Uterus (tissue), 7 donors: ENCODE measurements around a stretch of chr1.

DNA sequence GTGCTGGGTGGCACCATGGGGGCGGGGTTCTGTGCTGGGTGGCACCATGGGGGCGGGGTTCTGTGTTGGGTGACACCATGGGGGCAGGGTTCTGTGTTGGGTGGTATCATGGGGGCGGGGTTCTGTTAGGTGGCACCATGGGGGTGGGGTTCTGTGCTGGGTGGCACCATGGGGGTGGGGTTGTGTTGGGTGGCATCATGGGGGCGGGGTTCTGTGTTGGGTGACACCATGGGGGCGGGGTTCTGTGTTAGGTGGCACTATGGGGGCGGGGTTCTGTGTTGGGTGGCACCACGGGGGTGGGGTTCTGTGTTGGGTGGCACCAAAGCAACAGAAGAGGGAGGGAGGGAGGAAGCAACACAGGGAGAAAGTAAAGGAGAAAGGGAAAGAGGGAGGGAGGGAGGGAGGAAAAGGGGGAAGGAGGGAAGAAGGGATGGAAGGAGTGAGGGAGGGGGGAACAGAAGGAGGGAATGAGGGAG, 55.2 kb downstream of the CLSTN1 start:
- PRO-cap, 4 experiments = no peak in any of the 4 experiments
- RAMPAGE, long total RNA, 2 experiments = no peak in any of the 2 experiments
- RRBS = no CpG with 5 or more reads among the region's 7 CpGs

DNA sequence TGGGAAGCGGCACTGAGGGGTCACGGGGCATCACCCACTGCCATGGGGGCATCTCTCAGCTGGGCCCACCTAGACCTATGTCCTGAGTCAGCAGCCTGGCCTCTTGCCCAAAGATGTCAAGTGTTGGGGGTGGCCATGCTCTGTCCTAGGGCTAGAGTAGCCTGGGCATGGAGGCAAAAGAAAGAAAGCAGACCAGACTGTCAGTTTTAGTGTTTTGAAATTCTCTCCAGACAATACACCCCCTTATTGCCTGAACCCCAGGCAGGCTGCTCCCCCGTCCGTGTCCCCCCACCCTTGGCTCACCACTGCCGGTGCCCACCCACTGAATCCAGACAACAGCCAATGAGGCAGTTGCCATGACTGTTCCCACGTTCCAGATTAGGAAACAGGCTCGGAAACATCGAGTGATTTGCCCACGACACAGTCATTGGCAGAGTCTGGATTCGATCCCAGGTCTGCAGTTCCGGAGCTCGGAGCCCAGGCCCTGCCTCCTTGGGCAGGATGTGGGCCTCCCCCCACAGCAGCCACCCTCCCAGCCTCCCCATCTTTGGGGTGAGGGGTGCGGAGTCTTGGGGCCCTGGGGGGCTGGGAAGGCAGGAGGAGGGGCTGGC, 20.2 kb upstream of the CLSTN1 start:
- PRO-cap, 4 experiments = no peak in any of the 4 experiments
- RAMPAGE, long total RNA, 2 experiments = no peak in any of the 2 experiments
- RRBS = no CpG with 5 or more reads among the region's 13 CpGs

DNA sequence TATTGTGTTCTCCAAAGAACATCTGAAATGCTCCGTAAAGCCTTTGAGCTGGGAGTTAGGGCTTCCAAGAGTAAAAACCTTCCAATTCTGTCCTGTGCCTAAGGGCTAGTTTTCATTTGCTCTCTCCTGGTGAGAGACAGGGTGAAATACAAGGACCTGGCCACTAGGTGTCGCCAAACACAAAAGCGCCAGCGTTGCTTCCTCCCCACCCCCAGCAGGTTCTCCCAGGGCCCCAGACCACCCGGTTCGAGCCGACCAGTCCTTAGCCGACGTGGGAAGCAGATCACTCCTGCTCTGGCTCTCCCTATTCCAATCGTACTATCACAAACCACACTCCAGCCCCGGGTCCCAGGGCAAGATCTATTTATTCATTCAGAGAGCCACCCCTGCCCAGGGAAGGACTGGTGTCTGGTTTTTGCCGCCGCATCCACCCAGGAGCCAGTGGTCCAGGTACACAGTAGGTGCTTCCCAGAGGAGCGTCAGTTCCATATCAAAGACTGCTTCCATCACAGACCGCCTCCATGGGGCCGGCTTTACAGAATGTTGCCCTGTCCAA, 35.1 kb downstream of the CTNNBIP1 start:
- PRO-cap, 4 experiments = peak in 2 of 4 experiments; most common plus-strand start position 265 of the sequence (in 2); most common minus-strand start position 215 of the sequence (in 1)
- RAMPAGE, long total RNA, 2 experiments = no peak in any of the 2 experiments
- RRBS = 3% methylated on average over 8 of the region's 16 CpGs

DNA sequence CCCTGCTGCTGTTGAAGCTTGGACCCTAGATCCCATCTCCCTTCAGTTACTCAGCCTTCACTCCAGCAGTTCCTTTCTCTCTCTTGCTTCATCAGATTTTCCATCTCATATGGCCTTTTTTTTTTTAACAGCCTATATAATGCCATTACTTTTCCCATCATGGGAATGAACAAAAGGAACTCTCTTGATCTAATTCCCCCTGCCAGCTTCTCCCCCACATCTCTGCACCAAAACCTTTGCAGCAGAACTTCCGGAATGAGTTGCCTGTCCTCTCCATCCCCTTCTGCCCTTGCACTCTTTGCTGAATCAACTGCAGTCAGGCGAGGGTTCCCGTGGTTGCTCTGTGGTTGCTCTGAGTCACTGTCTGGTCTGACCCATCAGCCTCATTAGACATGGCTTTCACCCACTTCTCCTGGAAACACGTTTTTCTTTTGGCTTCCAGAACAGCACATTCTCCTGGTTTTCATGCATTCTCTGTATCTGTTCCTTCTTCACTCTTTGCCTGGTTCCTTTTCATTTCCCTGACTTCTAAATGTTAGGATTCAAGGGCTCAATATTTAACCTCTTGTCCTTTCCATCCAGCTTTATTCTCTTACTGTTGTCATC, 41.6 kb downstream of the UBE4B start:
- PRO-cap, 4 experiments = no peak in any of the 4 experiments
- RAMPAGE, long total RNA, 2 experiments = no peak in any of the 2 experiments
- RRBS = no CpG with 5 or more reads among the region's 4 CpGs

DNA sequence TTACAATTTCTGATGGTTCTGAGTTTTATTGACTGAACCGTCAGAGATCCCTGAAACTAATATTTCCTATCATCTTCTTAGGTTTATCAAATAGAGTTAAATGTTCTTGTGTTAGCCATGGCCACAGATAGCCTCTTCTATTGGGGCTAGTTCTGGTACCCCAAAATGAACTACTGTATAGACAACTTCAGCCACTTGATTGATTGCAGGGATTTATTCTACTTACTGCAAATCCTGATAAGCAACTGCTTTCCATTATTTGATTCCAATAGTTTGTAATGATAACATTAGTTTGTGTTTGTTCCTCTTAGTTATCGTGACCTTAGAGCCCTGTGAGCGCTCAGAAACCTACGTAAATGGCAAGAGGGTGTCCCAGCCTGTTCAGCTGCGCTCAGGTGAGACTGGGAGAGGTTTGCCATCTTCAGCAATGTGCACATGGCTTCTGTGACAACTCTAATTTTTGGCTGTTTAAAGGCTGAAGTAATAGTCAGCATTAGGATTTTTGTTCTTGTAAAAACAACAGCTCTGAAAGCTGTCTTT, 86.0 kb downstream of the KIF1B start:
- PRO-cap, 4 experiments = no peak in any of the 4 experiments
- RAMPAGE, long total RNA, 2 experiments = no peak in any of the 2 experiments
- RRBS = no CpG with 5 or more reads among the region's 5 CpGs

- PRO-cap, 4 experiments = peak in 2 of 4 experiments; most common plus-strand start chr1:10308172 (in 2)
- RAMPAGE, long total RNA, 2 experiments = no peak in any of the 2 experiments
- RRBS = no CpG with 5 or more reads among the region's 5 CpGs
These were observed 91.0 kb upstream of the PGD start for GRCh38 chr1:10307713-10308379.

DNA sequence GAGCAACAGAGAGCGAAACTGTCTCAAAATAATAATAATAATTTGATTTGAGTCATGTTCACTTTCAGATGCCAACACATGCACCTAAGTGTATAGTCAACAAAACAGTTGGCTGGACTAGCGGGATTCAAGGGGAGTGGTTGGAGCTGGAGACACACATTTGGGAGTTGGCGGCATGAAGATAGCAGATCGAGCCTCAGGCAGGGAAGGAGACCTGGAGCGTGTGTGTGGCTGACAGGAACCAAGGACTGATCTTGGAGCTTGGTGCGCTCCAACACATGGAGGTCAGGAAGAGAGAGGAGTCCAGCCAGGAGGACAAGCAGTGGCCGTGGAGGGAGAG, 14.6 kb upstream of the PGD start:
- PRO-cap, 4 experiments = no peak in any of the 4 experiments
- RAMPAGE, long total RNA, 2 experiments = no peak in any of the 2 experiments
- RRBS = no CpG with 5 or more reads among the region's 7 CpGs

DNA sequence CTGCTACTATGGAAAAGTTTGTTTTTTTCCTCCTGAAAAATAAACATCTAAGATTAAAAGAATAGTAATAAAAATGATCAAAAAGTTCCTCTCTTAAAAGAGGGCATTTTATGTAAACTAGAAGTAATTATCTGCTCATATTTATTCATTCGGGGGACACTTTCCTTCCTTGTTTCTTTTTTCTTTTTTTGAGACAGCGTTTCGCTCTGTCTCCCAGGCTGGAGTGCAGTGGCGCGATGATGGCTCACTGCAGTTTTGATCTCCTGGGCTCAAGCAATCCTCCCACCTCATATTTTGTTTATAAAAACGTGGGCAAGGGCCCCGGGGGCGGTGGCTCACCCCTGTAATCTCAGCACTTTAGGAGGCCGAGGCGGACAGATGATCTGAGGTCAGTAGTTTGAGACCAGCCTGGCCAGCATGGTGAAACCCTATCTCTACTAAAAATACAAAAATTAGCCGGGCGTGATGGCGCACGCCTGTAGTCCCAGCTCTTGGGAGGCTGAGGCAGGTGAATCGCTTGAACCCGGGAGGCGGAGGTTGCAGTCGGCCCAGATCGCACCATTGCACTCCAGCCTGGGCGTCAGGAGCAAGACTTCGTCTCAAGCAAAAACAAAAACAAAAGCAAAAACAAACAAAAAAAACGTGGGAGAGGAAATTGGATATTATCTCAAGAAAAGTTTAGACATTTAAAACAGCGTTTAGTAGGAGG, 880 bp upstream of the DFFA start:
- PRO-cap, 4 experiments = no peak in any of the 4 experiments
- RAMPAGE, long total RNA, 2 experiments = no peak in any of the 2 experiments
- RRBS = no CpG with 5 or more reads among the region's 23 CpGs

- PRO-cap, 4 experiments = peak in 2 of 4 experiments; most common plus-strand start chr1:10496214 (in 1); most common minus-strand start chr1:10496039 (in 1)
- RAMPAGE, long total RNA, 2 experiments = no peak in any of the 2 experiments
- RRBS = no CpG with 5 or more reads among the region's 17 CpGs
These were observed 21.2 kb downstream of the PEX14 start for GRCh38 chr1:10495910-10496482.

DNA sequence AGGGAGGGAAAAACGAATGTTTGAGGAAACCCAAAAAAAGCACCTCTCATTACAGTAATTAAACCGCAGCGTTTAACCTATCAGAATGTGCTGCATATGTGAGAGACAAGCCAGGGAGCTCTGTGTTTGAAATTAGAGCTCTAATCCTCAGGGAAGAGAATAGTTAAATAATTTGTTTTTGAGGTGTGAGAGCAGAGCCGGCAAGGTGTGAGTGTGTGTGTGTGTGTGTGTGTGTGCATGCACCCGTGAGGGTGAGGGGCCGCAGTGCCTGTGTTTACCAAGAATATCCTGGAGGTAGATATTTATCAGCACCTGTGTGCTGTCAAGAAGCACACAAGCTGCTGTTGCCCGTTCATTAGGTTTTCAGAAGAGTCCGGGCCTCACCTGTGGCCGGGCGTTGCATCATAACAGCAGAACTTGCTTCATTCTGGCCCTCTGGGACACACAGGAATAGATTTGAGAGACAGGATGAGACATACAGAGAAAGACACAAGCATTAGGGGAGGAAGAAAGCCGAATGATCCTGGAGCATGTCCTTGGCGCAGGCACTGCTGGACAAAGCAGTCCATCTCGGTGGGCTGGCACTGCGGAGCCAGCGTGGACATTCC, 80.8 kb downstream of the PEX14 start:
- PRO-cap, 4 experiments = no peak in any of the 4 experiments
- RAMPAGE, long total RNA, 2 experiments = no peak in any of the 2 experiments
- RRBS = no CpG with 5 or more reads among the region's 15 CpGs

DNA sequence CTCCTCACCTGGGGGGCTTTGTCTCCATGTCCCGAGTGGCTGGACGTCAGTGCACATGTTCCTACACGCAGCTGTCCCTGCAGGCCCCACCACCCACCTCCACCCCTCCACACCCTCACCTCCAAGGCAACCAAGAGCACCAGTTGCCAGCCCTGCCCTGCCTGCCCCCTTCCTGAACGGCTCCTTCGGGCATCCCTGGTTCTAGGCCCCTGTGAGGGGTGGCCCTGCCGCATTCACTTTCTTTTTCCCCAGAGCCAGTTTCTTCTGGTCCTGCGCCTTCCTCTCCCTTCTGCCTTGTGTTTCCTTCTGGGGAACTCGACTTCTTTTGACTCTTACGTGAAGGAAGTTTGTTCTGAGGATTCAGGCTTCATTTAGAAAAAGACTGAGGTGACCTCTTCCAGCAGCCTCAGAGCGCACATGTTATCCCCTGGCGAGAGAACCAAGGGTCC, 147.3 kb downstream of the PEX14 start:
- PRO-cap, 4 experiments = peak in 1 of 4 experiments; most common minus-strand start position 296 of the sequence (in 1)
- RAMPAGE, long total RNA, 2 experiments = no peak in any of the 2 experiments
- RRBS = no CpG with 5 or more reads among the region's 11 CpGs

DNA sequence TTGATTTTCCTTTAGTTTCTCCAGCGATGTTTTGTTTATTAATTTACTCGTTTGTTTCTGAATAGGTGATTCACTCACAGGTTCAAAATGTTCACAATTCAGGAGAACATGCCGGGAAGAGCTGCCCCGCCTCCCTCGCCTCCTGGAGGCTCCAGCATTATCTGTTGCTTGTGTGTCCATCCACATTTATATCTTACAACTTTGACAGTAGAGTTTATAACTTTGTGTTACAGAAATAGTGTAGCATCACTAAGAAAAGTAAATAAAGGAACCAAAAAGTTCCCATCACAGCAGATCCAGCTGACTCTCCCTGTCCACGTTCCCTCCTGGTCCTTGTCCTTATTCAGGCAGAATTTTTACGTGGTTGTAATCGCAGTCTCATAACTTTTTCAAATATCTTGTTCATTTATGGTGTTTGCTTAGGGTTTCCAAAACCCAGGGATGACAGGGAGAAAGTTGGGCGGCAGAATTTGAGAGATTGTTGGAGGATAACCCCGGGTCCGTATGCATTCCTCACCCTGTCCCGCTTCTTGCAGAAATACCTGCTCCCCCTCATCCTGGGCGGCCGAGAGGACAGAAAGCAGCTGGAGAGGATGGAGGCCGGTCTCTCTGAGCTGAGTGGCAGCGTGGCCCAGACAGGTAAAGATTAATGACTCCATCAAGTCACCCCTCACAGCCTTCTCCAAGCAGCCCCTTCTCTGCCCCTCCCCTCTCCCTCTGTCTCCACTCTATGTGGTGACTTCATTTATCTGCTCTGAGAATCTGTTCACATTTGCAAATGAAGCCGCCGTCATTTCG, 147.9 kb downstream of the PEX14 start:
- PRO-cap, 4 experiments = peak in 1 of 4 experiments; most common plus-strand start position 555 of the sequence (in 1)
- RAMPAGE, long total RNA, 2 experiments = no peak in any of the 2 experiments
- RRBS = 14% methylated on average over 4 of the region's 19 CpGs

DNA sequence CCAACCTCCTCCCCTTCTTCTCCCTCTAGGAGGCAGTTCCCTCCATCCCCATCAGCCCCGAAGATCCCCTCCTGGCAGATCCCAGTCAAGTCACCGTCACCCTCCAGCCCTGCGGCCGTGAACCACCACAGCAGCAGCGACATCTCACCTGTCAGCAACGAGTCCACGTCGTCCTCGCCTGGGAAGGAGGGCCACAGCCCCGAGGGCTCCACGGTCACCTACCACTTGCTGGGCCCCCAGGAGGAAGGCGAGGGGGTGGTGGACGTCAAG, 154.7 kb downstream of the PEX14 start:
- PRO-cap, 4 experiments = no peak in any of the 4 experiments
- RAMPAGE, long total RNA, 2 experiments = no peak in any of the 2 experiments
- RRBS = no CpG with 5 or more reads among the region's 13 CpGs

DNA sequence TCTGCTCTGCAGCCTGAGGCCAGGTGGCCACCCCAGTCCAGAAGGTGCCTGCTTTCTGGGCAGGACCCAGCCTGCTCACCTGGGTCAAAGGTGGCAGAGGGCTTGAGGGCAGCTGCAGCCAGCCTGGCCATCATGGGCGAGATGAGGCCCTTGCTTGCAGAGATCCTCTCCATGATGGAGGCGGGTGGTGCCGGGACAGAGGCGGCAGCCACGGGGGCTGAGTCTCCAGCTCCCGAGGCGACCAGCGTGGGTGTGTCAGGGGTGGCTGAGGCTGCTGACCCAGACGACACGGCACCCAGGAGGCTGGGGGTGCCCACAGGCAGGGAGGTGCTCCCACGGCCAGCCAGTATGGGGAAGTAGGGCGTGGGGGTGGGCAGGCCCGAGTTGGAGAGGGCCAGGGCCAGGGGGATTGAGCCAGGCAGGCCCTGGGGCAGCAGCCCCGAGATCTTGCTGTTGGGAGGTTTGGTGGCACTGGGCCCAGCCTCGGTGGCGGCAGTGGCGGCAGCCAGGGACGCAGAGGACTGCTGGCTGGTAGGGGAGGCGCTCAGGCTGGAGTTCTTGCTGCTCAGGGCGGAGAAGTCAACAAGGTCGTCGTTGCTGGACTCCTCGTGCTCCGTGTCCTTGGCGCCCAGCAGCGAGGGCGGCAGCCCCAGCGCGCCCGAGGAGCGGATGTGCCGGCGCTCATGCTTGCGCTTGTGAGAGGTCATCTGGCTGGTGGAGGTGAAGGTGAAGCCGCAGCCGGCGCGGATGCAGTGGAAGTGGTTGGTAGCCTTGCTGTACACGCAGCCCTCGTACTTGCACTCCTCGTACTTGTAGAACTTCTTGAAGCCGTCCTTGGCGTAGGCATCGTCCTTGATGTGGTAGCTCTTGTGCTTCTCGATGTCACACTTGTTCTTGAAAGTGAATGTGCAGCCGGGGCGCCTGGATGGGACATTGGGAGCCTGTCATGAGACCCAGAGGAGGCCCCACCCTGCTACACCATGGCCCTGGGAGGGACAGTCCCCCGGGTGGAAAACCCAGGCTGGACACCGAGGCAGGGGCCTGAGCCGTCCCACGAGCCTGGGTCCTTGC, 142.8 kb downstream of the CASZ1 start:
- PRO-cap, 4 experiments = no peak in any of the 4 experiments
- RAMPAGE, long total RNA, 2 experiments = no peak in any of the 2 experiments
- RRBS = 92% methylated on average over 8 of the region's 51 CpGs

- PRO-cap, 4 experiments = no peak in any of the 4 experiments
- RAMPAGE, long total RNA, 2 experiments = no peak in any of the 2 experiments
- RRBS = no CpG with 5 or more reads among the region's 5 CpGs
These were observed 141.7 kb downstream of the CASZ1 start for GRCh38 chr1:10654772-10655085.

GRCh38 chr1:10676504-10676956, 119.9 kb downstream of the CASZ1 start:
- PRO-cap, 4 experiments = no peak in any of the 4 experiments
- RAMPAGE, long total RNA, 2 experiments = no peak in any of the 2 experiments
- RRBS = 34% methylated on average over 3 of the region's 12 CpGs

GRCh38 chr1:10685226-10686441, 110.8 kb downstream of the CASZ1 start:
- PRO-cap, 4 experiments = peak in 1 of 4 experiments; most common plus-strand start chr1:10685935 (in 1)
- RAMPAGE, long total RNA, 2 experiments = no peak in any of the 2 experiments
- RRBS = 58% methylated on average over 3 of the region's 25 CpGs

DNA sequence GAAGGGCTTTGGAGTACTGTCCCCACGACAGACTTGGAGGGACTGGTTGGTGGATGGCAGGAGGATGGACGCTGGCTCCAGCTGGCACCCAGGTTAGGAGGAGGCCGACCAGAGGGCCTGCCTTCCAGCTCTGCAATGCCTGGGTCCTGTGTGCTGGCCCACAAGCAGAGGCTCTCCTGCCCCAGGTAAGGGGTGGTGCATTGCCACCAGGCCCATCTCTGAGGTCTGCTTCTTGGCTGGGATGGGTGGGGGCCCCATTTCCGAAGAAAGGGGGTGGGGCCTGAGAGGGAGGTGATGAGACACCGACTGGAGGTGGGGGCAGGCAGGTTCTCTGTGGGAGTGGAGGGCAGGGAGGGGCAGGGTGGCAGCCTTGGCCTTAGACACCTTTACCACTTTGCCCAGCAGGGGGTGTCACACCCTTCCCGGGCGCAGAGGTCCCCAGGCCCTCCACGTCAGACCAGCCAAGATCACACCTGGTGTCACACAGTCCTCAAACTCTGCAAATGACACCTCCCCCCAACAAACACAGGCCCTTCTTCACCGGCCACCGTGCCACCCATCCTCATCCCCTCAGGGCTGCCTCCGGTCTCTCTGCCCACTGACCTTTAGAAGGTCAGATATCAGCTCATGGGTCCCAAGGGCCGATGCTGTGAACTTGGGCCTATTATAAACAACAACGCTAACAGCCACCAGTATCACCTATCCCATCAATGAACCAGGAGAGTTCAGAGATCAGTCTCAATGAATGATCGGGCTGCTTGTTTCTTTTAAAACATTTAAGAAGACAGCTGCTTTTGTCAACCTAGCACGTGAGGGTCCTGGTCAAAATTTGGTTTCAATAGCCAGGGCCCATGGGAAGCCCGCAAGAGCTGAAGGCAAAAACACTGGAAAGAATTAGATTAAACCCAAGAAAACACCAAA, 104.0 kb downstream of the CASZ1 start:
- PRO-cap, 4 experiments = no peak in any of the 4 experiments
- RAMPAGE, long total RNA, 2 experiments = no peak in any of the 2 experiments
- RRBS = 95% methylated on average over 2 of the region's 16 CpGs

DNA sequence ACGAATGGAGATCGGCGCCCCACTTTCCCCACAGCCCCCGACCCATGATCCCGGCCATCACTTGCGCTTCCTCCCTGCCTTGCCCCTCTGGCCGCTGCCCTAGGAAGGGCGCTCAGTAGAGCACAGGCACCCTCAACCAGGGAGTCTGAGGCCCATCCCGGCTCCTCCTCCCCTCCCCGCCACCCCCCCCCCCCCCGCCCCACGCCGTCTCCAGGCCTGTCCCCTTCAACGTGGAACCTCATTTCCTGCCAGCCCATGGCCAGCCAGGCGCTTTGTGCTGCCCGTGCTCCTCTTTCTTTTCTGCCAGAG, 101.1 kb downstream of the CASZ1 start:
- PRO-cap, 4 experiments = no peak in any of the 4 experiments
- RAMPAGE, long total RNA, 2 experiments = no peak in any of the 2 experiments
- RRBS = 18% methylated on average over 4 of the region's 16 CpGs

DNA sequence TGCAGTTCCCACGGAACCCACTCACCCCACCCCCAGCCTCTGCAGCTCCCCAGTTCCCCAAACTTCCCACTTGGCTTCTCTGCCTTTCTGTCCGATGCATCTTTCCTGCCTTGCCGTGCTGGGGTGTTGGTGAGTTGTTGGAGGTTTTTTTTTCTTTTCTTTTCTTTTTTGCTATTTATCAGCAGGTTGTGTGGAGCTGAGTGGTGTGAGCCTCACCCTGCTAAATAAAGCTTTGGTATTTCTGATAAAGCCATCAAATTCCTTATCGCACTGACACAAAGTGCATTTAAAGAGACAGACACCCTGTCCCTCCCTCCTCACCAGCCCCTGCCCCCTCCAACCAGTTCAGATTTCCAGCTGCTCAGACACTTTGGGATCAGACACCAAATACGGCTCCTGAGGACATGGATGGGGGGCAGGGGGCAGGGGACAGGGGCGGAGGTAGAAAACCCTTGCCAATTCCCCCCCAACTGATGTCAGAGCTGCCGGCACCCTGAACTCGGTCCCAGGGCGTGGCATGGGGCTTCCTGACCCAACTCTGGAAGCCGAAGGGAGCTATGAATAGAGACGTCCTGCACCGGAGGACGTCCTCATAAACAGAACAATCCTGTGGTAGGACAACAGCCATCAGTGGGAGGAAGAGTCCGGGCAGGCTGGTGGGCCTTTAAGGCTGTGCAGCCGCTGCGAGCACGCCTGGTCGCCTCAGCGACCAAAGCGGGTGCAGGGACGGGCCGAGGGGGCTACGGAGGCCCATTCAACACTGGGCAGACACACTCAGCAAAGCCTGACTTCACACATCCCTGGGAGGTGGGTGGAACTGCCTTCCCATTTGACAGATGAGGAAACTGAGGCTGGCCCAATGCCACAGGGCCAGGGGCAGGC, 79.0 kb downstream of the CASZ1 start:
- PRO-cap, 4 experiments = no peak in any of the 4 experiments
- RAMPAGE, long total RNA, 2 experiments = no peak in any of the 2 experiments
- RRBS = 11% methylated on average over 8 of the region's 23 CpGs